Pulmonary artery (tissue), 1 donor: ENCODE measurements around a stretch of chr7.

DNA sequence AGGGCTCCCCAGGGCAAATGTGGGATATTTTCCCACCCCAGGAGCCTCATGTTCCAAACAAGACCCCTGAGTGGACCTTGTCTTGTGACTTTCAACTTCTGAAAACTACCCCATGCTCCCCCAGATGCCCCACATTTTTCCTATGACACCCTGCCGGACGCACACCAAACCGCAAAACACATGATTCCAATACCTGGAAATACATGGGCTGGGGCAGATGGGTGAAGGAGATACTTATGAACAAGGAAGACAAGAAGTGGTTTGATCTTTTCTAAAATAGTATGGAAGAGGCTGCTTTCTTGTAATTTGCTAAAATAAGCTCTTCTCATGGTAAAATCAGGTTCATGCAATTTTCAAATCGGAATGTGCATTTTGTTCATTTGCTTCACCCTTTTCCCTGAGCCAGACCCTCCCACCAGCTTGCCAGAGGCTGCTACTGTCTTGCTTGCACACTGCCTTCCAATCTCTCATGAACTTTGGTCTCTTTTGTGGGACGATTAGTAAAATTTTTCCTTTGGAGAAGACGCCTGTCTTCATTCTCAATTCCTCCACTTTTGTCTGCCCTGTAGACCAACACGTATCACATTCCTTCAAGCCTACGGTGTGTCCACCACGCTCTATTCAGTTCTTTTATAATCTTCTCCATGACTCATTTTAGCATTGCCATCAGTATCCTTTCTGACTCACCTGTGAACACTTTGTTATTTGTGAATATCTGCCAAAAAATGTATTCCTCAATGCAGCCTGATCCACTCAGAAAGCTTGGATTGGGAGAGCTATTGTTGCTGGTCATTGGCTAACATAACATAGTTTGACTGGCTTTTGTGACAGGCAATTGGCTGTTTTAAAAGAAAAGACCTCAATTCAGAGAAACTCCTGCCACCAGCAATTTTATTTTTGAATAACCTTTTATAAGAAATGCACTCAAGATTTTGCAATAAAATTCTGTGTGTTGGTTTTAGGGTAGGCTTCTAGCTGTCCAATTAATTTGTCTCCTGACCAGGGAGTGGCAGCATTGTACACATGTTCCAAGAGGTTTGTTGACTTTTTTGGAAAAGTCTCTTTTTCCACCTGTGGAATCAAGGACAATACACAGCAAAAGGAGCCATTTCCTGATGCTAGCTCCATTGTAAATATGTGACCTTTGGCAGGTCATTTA is 1.4 kb downstream of the GIMAP5 start:
- PRO-cap = no peak

DNA sequence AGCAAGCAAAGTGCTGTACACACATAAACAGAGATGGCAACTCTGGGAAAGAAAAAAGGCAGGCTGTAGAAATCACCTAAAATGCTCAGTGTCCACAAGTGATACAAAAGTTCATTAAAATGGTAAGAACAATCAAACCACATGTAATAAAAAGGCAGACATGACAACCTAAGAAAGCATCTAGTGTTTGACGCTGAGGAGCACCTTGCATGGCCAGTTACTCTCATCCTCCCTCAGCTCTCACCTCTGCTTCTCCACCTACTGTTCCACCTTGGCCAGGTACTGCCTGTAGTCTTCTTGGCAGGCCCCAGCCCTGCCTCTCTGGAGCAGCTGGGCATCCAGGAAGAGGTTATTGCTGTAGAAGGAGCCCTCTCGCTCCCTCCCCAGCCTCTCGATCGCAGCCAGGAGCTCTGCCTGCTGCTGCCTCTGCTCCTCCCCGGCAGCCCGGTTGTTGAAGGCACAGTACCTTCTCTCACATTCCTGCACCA is 9.6 kb downstream of the GIMAP5 start:
- PRO-cap = no peak

DNA sequence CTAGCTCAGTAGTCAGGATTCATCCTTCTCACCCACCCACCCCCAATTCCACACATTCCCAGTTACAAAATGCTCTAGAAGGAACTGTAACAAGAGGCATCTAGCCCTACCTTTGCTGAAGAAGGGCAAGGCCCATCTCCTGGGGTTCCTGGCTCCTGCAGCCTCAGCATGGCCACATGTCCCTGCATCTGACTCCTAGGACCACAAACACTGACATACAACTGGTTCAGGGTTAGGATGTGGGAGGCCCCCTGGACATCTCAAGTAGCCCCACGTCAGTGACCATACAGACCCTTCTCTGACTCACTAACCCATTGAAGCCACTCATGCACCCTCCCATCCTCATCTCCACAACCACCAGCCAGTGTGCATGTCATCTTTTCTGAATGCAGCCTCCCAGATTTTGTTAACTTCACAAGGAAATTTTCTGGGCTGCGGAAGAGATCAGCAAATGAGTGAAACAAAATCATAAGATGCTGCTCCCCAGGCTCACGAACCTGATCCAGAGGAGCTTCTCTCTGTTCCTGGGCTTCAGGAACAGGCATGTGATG is 18.2 kb downstream of the TMEM176B start:
- PRO-cap = no peak

DNA sequence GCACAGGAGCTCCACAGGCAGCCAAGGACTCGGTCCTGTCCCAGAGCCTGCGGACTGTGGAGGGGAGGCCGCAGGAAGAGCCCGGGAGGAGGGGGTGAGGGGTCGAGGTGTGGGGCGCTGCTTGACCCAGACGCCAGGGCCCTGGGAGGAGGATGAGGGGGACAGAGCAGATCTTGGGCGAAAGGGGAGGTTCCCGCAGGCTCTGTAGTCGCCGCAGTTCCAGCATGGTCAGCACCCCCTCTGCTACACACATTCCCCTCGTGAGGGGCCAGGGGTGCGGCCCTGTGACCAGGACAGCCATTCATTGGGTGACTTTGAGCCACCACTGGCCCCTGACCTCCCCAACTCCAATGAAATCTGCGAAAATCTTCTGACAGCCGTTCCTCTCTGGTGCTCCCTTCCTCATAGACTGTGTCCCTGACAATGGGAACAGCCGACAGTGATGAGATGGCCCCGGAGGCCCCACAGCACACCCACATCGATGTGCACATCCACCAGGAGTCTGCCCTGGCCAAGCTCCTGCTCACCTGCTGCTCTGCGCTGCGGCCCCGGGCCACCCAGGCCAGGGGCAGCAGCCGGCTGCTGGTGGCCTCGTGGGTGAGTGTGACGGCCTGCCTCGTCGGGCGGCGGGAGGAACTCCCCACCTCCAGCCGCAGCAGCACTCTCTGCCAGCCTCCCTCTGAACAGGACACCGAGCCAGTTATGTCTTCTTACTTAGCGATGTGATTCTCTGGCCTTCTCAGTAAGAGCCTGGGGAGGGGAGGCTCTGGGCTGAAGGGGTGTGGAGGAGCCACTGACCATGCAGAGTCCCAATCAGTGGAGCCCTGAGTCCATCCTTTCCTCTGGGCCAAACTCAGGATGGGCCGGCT is 793 bp downstream of the TMEM176A start:
- PRO-cap = no peak

- PRO-cap = no peak
These were observed 1.6 kb downstream of the TMEM176A start for GRCh38 chr7:150802060-150802624.

DNA sequence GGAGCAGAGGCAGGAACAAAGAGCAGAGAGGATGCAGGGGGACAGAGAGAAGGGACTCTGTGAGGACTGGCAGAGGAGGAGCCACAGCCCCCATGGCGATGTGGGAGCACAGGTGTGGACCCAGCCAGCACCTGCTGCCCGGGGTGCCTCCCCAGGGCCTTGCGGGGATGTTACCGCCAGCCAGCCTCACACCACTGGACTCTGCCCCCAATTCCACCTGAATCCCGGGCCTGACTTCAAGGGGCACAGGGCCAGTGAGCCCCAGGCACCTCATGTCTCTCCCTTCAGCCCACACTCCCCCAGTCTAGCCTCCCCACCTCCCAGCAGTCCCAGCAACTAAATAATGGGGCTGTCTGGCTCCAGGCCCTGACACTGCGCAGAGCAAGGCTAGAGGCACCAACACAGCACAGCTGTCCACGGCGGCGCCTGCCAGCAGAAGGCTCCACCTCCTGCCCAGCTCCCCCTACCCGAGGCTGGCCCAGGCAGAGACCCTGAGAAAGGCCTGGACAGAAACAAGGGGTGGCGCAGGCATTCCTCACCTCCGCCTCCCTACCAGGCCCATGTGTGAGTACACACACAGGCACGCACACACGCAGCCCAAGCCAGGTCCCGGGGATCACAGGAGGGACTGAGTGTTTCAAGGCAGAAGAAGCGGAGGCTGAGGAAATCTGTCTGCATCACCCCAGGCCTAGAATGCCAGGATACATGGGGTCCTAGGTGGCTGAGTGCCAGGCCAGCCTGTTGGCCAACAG is 6.1 kb downstream of the KCNH2 start:
- PRO-cap = no peak

DNA sequence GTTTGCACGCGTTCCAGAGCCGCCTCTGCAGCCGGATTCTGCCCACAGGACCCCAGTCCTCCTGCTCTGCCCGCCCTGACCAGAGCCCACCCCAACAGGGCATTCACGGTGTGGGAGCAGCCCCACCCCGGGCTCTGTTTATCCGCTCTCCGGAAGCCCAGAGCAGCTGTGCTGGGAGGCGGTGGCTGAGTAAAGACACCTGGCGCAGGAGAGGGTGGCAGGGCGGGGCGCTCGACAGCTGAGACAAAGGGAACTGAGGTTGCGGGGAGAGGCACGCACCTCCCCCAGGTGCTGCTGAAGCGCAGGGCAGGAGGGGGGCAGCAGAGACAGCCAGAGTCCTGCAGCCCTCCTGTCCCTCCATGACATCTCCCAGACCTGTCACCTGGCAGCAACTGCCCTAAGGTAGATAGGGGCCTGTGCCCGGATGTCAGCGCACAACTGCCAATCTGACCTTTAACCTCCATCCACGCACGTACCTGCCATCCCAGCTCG is 4.2 kb downstream of the KCNH2 start:
- PRO-cap = no peak

- PRO-cap = no peak
These were observed 2.4 kb downstream of the FASTK start for GRCh38 chr7:151077822-151078917.

DNA sequence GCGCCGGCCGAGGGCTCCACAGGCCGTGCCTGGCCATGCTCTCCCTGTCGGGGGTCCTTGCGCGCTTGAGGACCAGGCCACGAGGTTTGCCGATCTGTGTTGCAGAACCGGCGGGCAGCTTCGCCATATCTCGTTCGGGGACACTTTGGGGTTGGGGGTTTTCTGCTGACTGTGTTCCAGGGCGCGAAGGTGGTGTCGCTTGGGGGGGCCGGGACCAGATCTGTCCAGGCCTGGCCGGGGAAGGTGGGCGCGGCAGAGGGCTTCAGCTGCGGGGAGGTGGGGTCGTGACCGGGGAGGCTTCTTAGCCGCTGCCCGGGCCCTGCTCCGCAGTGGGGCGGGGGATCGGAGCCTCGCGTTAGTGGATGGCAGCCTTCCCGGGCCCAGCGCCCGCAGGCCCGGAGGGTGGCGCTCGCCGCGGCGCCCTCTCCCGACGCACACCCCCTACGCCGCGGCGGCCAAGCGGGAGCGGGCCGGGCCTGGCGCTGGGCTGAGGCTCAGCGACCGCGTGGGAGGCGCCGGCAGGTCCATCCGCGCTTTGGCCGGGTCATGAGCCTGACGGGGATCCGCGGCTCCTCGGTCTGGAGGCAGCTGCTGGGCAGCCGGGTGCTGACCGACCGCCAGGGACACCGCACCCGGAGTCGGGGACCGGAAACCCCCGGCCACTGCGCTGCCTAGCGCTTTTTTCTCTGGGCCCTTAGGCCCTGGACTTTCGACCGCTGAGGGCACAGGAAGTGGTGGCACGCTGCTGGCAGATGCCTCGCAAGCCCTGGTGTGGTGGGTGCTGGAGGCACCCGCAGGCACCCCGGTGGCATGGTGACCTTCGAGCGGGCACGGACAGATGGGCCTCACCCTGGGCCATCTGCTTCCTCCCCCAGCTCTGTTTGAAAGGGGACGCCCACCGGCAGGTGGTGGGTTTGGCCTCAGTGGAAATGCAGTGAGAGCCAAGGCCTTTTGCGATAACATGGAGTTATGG is 1.1 kb downstream of the AGAP3 start:
- PRO-cap = bidirectional peak, plus-strand start at position 449 of the sequence, minus-strand start at position 438 of the sequence

GRCh38 chr7:151089911-151090306 is 3.6 kb downstream of the AGAP3 start:
- PRO-cap = no peak

DNA sequence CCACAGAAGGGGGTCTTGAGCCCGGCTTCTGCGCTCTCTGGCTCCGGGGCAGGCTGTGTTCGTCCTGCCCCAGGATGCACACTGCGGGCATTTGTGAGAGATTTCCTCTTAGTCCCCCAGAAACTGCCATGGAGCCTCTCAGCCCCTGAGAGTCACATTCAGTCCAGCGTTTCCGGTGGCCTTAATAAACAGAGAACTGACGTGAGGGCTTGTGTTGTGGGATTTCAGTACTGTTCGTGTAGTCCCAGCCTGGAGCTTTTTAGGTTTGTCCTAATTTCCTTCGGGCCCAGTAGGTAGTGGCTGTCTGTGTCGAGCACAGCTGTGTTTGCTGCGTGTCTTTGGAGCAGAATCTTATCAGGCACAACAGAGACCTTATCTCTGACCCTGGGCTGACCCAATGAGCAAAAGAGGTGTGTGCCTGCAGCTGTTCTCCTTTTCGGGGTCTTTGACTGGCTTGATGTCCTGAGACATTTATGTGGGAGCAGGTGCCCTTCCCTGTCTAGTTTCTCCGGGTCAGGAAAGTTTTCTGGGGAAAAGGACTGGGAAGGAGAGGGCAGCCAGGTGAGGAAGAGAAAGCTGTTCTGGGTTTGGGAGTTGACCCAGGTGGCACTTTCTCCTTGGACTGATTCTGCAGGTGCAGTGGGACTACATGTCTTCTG is 25.5 kb downstream of the AGAP3 start:
- PRO-cap = no peak

GRCh38 chr7:151113260-151114273 is 27.3 kb downstream of the AGAP3 start:
- PRO-cap = no peak

DNA sequence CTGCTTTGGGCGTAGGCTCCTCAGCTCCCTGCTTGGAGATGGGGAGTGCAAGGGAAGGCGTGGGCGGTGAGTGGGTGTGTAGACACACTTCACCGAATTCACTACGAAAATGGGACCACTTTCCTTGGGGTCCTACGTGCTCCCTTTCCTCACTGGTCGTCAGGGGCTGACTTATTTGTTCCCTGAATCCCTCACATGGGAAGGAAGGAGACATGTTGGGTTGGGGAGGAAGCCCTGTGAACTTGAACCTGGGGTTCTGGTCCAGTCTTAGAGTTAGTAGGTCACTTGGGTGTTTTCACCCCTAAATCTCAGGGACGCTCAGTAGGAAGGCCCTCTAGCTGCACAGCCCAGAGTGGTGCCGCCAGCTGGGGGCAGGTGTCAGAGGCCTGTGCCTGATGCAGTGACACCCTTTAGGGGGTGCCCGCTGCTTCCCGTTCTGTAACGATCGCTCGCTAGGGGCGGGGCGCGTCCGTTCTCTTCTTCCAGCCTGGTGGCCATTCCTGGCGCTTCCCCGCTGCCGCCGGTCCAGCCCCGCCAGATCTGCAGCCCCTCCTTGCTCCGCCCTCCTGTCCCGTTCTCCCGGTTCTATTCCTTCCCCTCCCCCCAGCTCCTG is 39.0 kb downstream of the AGAP3 start:
- PRO-cap = no peak

GRCh38 chr7:151210521-151210776 is 161 bp upstream of the H2BK1 start:
- PRO-cap = no peak

DNA sequence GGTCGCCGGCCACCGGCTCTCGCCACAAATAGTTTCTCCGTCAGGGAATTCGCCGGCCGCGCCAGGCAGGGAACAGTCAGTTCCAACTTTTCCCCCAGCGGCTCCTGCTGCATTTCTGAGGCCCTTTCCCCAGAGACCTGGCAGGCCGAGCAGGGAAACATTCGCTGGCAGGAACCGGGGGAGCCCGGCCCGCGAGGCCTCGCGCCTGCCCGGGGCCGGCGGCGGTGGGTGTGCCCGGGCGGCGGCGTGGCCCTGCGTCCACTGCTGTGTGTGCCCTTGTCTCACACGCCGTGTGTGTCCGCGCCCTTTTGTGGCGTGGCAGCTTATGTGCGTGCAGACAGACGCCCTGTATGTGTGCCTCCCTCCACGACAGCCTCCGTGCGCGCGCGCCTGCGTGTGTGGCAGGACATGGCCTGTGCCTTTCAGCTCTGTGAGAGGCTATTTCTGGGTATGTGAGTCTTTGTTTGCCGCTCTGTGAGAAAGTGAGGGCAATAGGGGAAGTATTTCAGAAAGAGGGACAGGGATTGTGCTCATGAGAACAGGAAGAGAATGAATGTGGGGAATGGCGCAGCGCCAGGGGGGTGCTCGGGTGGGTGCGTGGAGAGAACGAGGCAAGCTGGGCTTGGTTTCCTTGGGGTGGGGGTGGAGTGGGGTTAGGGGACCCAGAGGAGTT is 657 bp upstream of the SMARCD3 start:
- PRO-cap = unidirectional peak, minus-strand start at position 380 of the sequence

DNA sequence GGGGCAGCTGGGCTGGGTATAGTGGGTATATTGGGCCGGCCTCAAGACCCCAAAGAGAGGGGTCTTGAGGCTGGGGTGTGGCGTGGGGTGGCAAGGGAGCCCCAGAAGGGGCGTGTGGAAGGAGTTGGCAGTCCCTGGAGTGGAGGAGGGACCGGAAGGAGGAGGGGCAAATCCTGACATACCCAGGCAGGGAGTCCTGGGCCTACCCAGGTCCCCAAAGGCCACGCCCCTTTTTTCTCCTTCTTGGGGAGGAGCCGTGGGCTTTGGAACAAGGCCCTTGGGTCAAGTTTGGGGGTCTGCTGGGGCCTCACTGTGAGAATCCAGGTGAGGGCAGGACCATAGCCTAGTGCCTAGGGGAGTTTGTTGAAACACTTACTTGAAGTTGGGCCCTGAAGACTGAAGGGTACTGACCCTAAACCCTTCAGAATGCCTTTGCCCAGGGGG is 1.2 kb upstream of the SMARCD3 start:
- PRO-cap = unidirectional peak, minus-strand start at position 141 of the sequence

GRCh38 chr7:151275986-151276549 is 27.6 kb upstream of the SMARCD3 start:
- PRO-cap = unidirectional peak, plus-strand start at chr7:151276468

DNA sequence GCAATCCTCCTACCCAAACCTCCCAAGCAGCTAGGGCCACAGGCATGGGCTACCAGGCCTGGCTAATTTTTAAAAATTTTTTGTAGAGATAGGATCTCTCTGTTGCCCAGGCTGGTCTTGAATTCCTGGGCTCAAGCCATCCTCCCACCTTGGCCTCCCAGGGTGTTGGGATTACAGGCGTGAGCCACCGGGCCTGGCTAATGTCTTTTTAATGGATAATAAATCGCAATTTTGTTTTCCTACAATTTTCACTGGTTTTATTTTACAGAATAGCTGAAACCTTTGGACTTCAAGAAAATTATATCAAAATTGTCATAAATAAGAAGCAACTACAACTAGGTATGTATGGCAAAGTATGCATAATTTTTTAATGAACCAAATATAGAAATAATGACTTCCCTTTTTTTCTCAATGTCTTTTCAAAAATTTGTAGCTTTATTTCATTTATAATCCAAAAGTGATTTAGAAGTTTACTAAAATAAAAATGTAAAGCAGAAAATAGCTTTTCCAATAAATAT is 11.0 kb downstream of the NUB1 start:
- PRO-cap = no peak

GRCh38 chr7:151380951-151382077 is 28.5 kb downstream of the WDR86 start:
- PRO-cap = unidirectional peak, plus-strand start at chr7:151381423

DNA sequence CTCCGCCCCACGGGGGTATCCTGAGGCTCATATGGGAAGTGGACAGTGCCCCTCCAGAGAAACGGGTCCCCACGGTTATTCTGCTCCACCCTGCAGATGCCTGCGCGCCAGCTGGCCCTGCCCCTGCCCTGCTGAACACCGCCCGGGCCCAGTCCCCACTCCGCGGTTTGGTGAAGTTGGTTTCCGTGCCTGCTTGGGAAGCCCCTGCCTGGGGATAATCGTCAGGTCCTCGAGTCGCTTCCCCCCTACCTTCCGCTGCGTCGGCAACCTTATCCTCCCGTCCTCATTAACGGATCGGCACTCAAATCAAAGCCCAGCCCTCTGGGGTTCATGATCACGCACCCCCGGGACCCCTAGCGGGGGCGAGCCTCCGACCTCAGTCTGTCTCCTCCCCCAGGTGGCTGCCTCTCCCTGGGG is 27.8 kb downstream of the WDR86 start:
- PRO-cap = no peak